Tongue (tissue), 2 donors: Measurements from ENCODE around the gene PCSK2.

DNA sequence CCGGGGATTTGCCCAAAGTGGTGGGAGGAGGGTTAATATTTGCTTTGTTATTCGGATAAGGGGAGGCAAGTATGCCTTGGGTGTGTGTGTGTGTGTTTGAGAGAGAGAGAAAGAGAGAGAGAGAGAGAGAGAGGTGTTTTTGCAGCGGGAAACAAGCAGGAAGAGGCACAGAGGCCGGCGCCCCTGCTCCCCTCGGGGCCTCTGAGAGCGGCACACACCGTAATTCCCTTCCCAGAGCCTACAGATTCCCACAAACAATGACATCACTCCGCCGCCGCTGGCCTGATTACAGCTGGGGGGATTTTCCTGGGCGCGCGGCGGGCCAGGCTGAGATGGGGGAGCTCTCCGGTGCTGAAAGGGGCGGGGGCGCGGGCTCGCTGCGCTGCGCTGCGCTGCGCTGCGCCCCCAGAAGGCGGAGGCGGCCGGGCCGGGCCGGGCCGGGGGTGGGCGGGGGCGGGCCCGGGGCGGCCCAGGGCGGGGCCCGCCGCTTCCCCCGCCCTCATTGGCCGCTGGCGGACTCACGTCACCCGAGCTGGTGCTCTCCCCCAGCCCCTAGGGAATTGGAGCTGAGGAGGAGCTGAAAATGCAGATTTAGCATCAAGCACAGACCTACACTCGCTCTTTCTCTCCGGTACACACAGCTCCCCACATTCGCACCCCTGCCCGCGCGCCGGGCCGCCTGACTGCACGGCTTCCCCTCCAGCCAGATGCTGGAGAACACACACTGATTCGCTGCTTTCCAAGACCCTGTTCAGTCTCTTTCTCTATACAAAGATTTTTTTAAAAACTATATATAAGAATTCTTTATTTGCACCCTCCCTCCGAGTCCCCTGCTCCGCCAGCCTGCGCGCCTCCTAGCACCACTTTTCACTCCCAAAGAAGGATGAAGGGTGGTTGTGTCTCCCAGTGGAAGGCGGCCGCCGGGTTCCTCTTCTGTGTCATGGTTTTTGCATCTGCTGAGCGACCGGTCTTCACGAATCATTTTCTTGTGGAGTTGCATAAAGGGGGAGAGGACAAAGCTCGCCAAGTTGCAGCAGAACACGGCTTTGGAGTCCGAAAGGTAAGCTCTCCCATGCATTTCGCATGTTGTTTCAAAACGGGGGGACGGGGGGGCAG is at the start of gene PCSK2:
Gene PCSK2, plus strand, starts transcription at position 618 of the 1,116 bp plus-strand sequence.
- RAMPAGE, long total RNA, result no peak

- RAMPAGE, long total RNA, result no peak
Measured at GRCh38 chr20:17565136-17565563, 4.7 kb upstream of the DSTN start.

GRCh38 chr20:17570326-17571068 is 622 bp downstream of the DSTN start:
- RAMPAGE, long total RNA, result no peak

DNA sequence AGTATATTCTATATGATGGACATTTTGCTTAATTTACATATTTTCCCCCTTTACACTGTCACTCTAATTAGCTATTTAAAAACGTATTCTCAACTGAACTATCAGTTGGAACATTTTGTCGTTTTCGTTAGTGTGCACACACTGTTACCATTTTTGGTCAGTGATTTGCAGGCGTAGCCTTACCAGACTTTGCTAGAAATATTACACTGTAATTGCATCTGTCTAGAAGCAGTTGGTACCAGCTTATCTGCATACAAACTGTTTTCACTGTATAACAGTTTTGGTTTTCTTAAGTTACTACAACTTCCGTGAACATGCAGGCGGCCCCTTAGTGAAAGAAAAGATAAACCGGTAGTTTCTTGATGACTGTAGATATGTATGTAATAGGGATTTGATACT is 1.2 kb downstream of the DSTN start:
- RAMPAGE, long total RNA, result no peak

DNA sequence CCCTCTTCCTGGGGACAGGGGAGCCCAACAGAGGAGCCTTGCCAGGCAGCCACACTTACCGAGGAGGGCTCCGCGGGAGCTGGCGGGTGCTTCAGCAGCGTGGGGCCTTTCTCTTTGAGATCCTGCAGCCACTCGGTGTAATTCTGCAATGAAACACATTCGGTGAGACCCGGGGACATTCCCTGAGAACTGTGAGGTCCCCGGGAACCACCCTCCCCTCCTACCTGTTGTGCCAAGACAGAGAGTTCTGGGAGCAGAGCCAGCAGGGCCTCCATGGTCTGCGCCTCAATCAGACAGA is 51.7 kb downstream of the DSTN start:
- RAMPAGE, long total RNA, result no peak

- RAMPAGE, long total RNA, result no peak
Measured at GRCh38 chr20:17674648-17675518, 7.2 kb downstream of the RRBP1 start.

DNA sequence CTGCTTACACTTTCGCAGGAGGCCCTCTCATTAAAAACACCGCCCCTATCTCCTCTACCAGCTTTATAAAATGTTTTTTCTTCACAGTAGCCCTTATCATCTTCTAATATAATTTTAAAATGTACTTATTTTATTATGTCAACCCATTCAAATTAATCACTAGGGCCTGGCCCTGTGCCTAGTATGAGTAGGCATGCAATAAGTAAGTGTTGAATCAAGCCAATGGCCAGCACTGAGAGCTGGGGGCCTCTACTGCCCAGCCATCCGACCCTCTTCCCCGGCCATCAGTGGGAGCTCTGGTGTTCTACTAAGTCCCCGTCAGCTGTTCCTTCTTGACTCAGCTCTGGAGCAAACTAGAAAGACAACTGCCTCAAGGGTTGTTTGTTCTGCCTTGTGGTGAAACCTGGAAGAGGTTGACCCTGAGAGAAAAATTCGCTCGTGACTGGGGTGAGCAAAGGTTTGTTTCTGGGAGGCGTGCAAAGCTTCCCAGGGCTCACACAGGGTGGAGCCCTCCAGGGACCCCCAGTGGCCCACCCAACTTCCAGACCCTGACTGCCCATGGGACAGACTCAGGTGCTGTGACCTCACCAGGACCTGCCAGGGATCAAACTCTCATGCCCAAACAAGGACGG is 50.2 kb downstream of the BANF2 start:
- RAMPAGE, long total RNA, result no peak

- RAMPAGE, long total RNA, result no peak
Measured at GRCh38 chr20:17786039-17786697, 86.4 kb downstream of the BANF2 start.

DNA sequence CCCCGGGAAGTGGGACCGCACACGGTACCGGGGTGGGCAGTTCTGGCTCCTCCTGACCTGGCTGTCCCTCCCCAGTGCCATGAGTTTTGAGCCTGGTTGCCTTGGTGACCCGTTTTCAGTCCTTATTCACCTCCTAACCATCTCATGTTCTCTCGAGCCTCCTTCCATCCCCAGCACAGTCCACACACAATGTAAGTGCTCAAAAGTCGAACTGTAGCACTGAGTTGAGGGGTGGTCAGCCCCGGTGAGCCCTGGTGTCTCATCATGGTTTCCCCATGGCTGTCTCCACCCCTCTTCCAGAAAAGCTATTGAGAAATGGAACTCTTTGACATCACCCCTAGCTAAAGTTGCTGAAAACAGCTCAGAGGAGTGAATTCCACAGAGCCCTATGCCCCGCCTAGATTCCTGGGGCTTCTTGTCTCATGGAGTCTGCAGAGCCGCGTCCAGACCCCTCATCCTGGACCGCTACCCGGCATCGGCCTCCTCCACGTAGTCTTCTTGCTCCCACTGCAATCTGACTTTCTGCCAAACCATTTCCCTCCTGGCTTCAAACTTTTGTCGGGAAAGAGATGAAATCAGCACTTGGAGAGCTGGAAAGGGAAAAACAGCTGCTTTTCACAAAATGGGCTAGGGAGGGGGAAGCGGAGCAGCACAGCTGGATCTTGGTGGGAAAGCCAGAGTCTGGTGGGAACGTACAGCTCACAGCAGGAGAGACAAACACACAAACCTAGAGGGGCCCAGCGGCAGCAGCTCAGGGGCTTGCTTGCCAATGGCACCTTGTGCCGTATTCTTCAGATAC is 132.3 kb downstream of the SNX5 start:
- RAMPAGE, long total RNA, result no peak

DNA sequence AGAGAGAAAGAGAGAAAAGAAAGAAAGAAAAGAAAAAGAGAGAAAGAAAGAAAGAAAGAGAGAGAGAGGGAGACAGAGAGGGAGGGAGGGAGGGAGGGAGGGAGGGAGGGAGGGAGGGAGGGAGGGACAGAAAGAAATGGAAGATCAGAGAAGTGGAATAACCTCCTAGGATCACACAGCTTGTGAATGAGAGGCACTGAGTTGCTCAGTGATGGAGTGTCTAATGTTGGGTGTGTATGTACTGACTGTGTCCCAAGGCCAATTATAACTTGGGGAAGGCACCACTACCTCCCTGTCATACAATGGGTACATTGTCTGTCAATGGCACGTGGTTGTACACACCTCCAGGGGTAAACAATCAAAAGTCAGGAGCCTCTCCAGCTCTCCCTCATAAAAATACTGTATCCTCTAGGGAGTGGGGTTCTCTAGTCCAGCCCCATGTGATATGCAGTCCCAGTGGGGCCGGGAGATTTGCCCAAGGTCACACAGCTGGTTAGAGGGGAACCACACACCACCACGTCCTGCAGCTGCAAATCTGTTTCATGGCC is 112.6 kb downstream of the SNX5 start:
- RAMPAGE, long total RNA, result no peak

- RAMPAGE, long total RNA, result no peak
Measured at GRCh38 chr20:17928400-17929475, 39.9 kb downstream of the SNX5 start.

- RAMPAGE, long total RNA, result no peak
Measured at GRCh38 chr20:17967540-17968359, 844 bp downstream of the SNX5 start.

GRCh38 chr20:18001397-18002036 is 32.7 kb downstream of the MGME1 start:
- RAMPAGE, long total RNA, result no peak

DNA sequence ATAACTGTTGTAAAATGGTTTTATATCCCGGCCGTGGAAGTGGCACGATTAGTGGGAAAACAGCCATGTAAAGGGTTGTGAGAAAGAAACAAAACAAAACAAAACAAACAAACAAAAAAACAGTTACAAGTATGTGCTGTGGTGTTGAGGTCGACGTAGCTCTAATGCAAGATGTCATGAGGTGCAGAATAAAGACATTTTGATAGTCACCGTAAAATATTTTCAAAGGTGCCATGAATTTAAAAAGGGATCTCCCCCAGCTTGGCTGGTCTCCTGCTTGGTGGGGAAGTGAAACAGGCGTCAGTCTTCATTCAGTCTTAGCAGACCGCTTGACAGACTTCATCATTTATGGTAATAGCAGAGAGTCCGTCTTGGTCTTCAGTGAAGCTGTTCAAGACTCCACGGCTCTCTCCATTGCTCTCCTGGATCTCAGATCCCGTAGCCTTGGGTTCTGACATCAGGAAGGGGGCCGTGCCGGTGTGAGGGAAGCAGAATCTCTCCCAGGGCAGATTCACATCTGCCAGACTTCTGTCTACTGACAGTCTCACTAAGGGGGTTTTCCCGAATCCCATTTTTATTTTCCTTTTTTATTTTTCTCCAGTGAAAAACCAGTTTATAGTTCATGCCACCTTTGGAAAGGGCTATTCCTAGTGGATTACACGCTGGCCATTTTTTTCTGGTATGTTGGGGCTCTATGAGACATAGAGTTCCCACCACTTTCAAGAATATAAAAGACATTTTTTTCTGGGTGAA is 1.6 kb downstream of the SLC24A3 start:
- RAMPAGE, long total RNA, result no peak

DNA sequence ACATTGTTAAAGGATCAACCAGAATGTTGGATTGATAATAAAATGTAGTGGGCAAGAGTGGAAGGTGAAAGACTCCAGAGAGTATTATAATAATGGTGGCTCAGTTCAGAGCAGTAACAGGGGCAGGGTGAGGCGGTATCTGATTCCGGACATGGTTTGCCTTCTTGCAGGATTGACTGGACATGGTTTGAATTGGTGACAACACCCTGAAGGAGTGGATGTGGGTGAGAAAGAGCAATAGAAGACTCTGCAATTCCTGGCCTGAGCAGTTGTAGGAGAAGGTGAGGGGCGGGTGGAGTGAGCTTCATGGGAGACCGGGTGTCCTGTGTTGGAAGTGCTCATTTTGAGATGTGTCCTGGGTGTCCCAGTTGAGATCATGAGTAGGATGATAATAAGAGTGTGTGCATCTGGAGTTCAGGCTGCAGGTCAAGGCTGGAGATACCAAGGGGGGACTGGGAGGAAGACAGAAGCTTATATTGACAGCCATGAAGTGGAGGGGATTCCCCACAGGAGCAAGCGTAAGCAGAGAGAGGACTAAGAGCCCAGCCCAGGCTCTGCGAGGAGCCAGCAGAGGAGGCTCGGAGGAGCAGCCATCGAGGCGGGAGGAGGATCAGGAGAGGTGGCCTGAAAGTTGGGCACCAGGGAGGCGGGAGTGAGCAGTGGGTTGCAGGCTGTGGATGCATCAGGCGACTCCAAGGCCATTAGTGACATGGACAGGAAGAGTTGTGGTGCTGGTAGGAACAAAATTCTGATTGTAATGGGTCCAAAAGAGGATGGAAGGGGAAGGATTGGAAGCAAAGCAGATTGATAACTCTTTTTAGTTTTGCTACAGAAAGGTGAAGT is 116.1 kb downstream of the SLC24A3 start:
- RAMPAGE, long total RNA, result no peak

GRCh38 chr20:19737011-19737644 is 20.9 kb upstream of the RIN2 start:
- RAMPAGE, long total RNA, result no peak

DNA sequence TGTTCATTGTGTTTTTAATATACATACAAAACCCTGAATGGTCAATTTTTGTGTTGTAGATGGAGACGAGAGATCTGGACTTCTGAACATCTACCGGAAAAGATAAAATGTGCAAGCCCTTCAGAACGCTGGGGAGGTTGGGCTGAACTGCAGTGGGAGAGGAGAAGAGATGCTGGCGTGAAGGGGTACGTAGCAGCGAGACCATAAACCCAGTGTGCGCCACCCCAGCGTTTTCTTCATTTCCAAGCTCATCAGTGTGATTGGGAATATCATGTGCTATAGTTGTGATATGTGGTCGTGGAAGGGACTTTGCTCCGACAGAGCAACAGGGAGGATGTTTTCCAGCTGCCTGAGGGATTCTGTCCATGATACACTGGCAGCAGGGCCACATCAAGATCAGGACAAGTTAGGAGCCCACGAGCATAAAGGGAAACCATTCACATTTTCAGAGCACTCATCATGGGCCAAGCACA is 41.5 kb downstream of the RIN2 start:
- RAMPAGE, long total RNA, result no peak

DNA sequence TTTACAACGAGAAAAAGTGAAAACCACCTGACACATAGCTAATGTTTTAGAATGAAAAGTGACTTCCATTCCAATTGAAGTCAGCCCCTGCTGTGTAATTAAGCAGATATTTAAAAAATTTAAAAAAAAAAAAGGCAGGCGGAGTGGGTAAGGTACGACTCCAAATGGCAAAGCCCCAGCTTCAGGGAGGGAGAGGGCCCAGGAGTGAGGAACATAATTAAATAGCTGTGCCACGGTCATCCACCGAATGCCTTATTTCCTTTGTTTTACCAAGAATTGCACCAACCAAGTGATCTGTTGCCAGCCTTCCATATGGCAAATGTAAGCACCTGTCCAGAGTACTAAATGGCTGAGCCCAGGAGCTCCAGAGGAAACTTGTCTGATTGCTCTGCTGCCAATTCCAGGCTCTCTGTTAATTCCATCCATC is 100.2 kb upstream of the NAA20 start:
- RAMPAGE, long total RNA, result no peak

DNA sequence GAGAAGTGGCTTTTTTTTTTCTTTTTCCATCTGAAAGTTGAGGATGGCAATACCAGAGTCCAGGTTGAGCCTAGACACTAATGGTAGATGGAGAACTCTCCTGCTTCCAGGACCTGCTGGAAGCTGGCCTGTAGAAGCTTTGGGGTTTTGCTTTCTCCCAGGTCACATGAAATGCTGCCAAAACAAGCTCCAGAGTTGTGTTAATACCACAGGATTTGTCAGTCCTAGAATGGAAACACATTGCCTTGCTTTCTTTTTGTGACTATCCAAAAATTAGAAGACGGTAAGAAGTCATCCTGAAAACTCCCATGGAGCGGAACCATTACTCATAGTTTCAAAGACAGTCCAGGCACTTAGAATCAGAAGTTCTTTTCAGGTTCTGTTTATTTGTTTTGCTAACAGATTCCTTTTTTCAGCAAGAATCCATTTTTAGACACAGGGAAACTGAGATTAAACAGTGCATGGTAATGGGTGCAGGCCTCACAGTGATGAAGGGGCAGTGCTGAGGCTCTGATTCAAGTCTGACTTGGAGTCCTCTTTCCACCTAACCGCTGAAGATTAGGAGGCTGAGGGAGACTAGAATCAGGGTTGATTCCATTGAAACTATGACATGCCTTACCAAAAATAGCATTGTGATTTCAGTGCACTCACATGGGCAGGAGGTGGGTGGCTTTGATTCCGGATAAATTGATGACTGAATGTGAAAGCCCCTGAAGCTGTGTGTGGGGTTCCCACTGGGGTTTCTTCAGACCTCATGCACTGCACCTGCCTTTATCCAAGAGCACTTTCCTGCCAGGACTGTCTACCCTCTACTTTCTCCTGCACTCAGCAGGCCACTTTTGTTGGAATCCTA is 72.3 kb upstream of the NAA20 start:
- RAMPAGE, long total RNA, result no peak

- RAMPAGE, long total RNA, result no peak
Measured at GRCh38 chr20:19975426-19976315, 41.5 kb upstream of the NAA20 start.